Foreskin keratinocyte (primary cell): ENCODE data around the gene BTG1.

DNA sequence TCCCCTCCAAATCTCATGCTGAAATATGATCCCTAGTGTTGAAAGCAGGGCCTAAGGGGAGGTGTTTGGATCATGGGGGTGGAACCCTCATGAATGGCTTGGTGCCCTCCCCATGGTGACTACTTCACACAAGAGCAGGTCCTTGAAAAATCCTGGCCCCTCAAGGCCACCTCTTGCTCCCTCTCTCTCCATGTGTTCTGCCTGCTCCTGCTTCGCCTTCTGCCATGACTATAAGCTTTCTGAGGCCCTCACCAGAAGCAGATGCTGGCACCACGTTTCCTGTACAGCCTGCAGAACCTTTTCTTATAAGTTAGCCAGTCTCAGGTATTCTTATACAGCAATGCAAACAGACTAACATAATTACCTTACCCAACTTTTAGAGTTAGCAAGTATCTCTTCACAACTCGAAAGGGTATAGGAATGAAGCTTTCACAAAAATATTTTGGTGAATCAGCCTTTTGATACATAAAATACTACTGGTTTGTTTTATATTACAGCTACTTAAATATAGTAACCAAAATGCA is 67.9 kb downstream of the ATP2B1 start:
- RAMPAGE, total RNA, result no peak

GRCh38 chr12:91126517-91127160 is 15.3 kb upstream of the LUM start:
- RAMPAGE, total RNA, result no peak

GRCh38 chr12:91179322-91179899 is 3.2 kb downstream of the DCN start:
- RAMPAGE, total RNA, result no peak

- RAMPAGE, total RNA, result no peak
Observed at GRCh38 chr12:91721008-91721322, 424.7 kb downstream of the BTG1 start.

- RAMPAGE, total RNA, result no peak
Observed at GRCh38 chr12:91952730-91953440, 192.8 kb downstream of the BTG1 start.

- RAMPAGE, total RNA, result no peak
Observed at GRCh38 chr12:92011623-92011973, 134.0 kb downstream of the BTG1 start.

GRCh38 chr12:92145481-92145936 is at the start of gene BTG1:
BTG1 (minus strand) TSS chr12:92145846.
- RAMPAGE, total RNA, result no peak

DNA sequence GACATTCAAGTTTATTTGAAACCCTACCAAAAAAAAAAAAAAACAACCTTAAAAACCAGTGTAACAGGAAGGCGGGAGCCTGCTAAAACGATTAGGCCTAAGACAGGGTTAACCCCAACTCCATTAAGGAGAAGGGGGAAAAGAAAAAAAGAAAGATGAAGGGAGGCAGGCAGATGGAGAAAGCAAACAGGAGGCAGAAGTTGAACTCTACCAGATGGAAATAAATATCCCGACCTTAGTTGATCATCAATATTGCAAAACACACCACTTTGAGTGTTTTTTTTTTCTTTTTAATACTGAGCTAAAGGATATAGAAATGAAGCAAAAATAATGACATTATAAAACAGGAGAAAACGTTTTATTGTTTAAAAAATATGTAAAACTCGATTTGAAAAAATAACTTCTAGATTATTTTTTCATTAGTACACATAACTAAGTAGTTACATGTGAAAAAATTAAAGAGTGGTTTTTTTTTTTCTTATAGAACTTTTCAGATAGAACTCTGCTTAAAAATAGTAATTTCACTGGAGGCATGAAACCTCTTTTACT is 1.4 kb upstream of the BTG1 start:
- RAMPAGE, total RNA, result no peak

DNA sequence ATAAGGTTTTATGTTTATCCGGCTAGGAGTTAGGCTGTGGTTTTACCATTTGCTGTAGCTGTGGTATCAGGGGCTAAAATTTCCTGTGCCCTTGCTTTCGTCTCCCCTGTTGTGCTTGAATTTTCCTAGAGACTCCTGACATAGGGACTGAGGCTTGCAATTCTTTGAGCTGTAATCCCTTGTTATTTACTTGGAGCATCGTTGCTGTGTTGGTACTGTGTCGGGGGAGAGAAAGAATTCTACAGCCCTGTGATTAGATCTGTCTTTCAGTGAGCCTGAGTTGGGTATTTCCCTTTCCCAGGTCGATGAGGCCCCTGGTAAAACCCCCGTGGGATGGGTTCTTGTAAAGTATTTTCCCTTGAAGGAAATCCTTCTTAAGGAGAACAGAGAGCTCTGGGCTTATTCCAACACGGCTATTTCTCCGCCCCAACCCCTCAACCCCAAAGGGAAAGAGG is 253.3 kb upstream of the BTG1 start:
- RAMPAGE, total RNA, result no peak

DNA sequence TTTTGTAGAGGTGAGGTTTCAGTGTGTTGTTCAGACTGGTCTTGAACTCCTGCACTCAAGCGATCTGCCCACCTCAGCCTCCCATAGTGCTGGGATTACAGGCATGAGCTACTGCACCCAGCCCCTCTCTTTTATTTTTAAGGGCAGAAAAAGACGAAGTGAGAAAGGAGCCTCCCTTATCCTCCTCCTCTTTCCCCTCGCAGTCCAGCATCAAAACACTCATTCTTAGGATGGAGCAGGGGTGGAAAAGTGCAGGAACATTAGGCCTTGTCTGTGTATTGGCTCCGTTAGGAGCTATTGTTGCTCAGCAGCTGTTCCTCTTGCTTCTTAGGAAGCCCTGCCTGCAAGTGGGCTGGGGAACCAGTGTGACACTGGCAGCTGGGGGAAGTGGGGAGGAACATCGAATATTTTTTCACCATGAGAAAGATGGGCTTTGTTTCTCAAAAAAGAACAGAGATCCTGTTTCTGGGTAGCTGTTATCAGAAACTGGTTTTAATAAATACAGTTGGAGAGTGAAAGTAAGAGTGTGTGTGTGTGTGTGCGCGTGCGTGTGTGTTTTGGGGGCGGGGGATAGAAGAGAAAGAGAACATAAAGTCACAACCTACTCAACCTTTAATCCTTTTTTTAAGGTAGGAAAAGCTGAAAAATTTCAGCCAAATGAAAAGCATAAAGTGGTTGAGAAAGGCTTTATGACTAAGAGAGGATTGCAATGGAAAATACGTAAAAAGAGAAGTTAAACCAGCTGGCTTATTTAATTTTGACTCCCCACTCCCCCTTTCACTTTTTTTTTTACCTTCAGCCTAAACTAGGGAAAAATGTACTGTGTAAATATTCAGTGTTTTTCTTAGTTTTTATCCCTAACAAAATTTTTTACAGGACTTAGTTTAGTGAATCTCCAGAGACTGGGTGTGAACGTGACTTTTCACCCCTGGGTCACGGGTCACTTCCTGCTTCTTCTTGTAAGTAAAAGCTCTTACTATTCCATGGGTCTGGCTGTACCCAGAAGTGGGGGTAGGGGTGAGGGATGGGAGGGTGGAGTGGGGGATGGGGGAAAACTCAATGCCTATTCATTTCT is 197.2 kb upstream of the PLEKHG7 start:
- RAMPAGE, total RNA, result no peak

DNA sequence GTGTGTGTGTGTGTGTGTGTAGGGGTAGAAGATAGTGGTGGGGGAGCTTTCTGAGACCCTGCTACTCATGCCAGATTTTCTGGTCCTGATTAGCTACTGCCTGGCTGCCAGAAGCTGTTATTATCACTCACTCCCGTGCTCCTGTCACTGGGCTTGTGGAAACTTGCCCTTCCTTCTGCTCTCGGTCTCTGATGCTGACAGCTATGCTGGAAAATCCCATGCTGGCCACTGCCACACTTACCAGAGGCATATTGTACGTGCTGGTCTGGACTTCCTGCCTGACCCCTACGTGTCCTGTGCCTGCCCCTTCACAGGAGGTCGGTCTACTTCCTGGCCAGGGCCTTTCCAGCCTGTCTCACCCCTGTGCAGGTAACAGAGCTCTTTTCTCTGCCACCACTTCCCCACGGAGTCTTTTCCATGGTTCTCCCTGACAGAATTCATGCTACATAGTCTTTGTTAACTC is 149.4 kb upstream of the PLEKHG7 start:
- RAMPAGE, total RNA, result no peak

- RAMPAGE, total RNA, result no peak
Observed at GRCh38 chr12:92832284-92833075, 96.6 kb downstream of the EEA1 start.

- RAMPAGE, total RNA, result no peak
Observed at GRCh38 chr12:93060630-93061575, 131.8 kb upstream of the EEA1 start.

DNA sequence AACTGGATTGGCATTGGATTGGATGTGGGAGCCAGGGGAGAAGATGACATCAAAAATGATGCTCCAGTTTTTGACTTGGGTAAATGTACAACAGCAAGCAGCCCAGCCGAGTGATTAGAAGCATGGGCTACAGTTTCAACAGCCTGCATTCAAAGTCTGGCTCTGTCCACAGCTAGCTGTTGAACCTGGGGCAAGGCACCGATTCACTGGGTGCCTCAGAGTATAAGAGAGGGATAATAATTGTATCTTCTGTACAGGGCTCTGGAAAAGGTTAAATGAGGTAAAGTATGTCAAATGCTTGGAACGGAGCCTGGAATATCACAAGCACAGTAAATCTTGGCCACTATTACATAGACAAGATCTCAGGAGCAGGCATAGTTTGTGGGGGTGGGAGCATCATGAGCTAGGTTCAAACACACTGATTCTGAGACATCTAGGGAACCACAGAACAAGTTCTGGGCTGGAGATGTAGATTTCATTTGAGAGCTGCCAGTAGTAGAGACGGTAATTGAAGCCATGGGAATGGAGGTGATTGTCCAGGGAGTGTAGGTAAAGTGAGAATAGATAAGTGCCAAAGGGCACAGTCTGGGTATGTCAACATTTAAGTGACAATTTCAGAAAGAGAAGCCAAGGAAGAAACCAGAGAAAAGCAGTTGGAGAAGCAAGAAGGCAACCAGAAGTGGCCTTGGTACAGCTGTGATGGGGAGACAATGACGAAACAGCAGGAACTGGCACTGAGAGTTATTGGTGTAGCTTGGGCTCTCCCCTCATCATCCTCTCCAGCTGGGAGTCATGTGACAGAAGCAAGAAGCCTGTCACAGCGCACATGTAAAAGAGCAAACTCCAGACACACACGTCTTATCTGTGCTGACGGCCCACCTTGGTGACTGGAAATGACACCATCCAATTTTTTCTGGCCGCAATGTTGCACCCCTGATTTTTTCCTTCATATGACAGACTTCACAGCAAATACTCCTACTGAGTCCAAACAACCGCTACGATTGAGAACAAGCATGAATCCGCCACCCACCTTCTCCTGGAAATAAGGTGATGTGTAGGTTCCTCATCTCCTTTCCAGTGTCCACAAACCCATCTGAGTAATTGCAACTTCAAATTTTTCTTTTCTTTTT is 203.4 kb upstream of the NUDT4 start:
- RAMPAGE, total RNA, result no peak

GRCh38 chr12:93201907-93202437 is 175.8 kb upstream of the NUDT4 start:
- RAMPAGE, total RNA, result no peak

DNA sequence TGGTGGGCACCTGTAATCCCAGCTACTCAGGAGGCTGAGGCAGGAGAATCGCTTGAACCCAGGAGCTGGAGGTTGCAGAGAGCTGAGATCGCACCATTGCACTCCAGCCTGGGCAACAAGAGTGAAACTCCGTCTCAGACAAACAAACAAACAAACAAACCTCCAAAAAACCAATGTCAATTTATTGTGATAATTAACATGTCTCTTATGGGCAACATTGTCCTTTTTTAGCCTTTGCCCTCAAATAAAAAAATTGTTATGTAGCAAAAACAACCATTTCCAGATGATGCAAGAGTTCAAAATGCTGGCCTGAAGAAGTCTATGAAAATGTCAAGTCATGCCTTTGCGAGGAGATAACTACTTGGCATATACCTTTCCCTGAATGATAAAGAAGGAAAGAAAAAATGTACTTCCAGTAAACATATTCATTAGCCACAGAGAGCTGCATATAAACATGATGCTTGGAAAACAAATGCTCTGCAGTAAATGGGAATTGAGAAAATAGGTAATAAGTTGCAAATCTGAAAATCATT is 4.7 kb upstream of the NUDT4 start:
- RAMPAGE, total RNA, result no peak

DNA sequence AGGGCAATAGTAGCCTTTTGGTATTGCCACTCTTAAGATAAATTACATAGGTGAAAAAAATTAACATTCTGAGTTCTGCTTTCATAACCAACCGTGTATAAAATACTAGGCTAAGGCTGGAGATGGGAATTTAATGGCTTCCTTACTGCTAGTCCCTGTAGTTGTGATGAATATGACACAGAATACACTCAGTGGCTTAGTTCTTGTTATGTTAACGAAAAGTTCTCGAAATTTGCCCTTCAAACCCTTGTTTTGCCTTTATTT is 1.5 kb downstream of the NUDT4 start:
- RAMPAGE, total RNA, result no peak

DNA sequence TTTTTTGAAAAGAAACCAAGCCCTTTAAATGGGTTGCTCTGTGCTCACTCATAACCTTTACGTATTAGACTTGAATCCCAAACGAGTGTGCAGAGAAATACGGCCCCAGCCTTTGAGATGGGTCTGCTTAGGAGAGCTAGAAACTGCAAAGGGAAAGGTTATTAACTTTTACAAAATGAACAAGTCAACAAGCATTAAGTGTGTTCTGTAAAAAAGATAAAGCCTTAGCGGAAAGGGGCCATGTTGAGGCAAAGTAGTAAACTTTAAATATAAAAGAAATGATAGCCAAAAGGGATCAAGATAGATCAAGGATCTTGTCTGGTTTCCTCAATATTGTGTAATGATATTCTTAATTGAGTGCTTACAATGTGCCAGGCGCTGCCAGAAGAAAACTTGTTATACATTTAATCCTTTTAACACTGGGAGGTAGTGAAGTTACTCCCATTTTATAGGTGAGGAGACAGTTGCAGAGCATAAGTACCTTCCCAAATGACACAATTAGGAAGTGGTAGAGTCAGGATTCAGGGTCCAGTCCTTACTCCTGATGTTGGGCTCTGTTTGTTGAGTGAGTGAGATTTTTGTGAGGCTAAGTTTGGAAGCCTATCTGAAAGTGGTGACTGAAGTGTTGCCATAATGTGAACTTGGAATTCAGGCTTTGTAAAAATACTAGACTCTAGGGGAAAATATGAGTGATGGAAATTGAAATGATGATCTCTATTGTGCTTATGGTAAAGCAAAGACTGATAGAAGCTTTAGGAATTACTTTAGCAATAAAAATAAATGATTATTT is 2.1 kb downstream of the NUDT4 start:
- RAMPAGE, total RNA, result no peak

GRCh38 chr12:93403898-93404686 is 26.4 kb downstream of the NUDT4 start:
- RAMPAGE, total RNA, result no peak

GRCh38 chr12:93575306-93576167 is 3.1 kb downstream of the SOCS2 start:
- RAMPAGE, total RNA, result no peak